Ureter (tissue), 1 donor: ENCODE measurements around the genes GAGE12D, GAGE1, XAGE3 and GPR173.

DNA sequence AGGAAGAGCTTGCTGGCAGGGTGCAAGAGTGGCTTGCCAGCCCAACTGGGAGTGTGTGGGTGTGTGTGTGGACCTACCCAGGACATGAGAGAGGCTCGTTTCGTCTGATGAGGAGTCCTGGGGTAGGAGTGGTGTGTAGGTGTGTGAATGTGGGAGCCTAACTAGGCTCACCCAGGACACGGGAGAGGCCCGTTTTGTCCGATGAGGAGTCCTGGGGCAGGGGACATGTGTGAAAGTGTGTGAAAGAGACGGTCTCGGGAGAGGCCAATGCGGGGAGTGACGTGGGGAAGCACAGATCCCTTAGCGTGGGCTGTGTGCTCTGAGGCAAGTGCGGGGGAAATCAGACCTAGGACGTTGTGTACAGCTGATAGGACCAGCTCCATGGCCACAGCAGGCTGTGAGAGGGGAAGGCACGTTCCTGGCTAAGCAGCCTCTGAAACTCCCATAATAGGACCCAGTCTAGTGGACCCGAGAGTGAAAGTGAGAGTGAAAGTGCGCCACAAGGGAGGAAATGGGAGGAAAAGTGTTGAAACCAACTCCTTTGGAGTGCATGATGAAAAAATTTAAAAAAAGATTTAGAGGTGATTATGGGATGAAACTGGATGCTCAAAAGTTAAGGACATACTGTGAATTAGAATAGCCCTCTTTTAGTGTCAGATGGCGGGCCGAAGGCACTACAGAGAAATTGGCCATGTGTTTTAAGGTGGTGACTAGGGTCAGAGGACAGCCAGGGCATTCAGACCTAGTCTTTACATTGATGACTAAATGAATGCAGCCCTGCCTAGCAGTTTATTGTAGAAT, 5.5 kb downstream of the GAGE10 start:
- PRO-cap, result no peak

GRCh38 chrX:49541328-49541802, at the start of gene GAGE12D:
Gene GAGE12D, plus strand, starts transcription at chrX:49541733.
- PRO-cap, result no peak

- PRO-cap, result no peak
Observed at GRCh38 chrX:49598814-49599315, at the start of gene GAGE1. Gene GAGE1, plus strand, starts transcription at chrX:49599020.

DNA sequence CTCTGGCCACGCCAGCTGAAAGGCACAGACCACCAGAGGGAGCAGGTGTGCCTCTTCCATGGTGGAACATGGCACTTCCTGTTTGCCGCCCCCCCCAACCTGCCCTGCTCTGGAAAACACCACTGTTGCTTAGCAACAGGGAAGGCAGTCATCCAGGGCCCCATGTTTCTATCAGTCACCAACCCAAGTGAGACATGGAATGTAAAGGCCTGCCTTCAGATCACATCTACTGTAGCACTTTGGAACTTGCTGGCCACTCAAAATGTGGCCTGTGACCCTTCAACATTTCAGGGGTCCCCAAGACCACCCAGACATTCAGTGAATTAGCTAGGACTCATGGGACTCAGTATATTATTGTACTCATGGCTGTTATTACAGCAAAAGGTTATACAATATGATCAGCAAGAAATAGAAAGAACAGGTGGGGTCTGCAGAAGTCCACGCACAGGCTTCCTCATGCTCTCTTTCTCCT, 11.7 kb downstream of the PAGE4 start:
- PRO-cap, result no peak

DNA sequence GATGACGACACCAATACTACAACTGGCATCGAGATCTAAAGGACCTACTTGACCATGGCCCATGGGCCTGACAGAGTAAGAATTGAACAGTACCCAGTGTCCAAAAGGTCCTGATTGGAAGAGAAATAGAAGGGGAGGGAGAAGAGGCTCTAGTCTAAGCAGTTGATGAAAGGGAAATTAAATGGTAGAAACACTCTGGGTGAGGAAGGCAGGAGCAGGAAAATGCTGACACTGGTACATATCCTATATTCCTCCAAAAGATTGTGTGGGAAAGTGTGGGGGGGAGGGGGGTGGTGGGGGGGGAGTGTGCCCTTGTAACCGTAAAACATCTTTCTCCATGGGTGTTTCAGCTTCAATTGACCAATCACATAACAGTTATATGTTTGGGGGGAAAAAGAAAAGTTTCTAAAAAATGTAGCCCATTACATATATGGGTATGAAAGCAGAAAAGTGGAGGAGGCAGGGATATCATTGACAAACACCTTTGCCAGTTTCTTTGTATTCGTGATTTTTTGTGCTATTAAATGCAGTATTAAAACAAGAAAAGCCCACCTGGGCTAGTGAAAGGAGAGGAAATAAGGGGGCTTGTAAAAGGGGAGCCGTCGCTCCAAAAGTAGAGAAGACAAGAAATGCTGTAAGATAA, 2.5 kb downstream of the USP27X start:
- PRO-cap, result no peak

DNA sequence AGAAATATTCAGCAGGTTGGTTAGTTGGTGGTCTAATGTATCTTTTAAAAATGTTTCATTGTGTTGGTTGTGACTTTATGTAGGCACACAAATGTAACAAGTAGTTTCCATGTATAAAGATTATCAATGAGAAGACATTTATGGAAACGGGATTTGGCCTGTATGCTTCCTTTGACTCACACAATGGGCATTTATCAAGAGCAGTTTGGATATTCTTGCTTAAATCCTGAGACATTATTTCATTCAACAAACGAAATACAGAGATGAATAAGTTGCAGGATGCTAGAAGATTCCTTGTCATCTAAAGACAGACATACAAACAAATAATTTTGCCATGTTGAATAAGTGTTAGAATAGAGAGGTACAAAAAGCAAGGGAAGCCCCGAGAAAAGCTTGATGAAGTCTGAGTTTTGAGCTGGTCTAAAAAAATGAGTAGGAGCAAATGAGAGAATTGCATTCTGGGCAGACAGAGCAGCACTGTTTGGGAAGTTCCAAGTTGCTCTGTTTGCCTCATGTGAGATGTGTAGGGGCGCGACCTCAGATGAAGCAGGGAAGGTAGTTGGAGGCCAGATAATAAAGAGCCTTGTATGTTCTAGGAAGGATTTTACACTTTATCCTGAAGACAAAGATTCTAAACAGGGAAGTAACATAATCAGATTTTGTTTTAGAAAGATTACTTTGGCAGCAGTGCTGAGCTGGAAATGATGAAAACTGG, 3.9 kb downstream of the CLCN5 start:
- PRO-cap, result no peak

- PRO-cap, result no peak
Observed at GRCh38 chrX:50596409-50597138, 125.9 kb upstream of the DGKK start.

GRCh38 chrX:50633553-50634159, 163.0 kb upstream of the DGKK start:
- PRO-cap, result no peak

- PRO-cap, result no peak
Observed at GRCh38 chrX:50638039-50638238, 167.3 kb upstream of the DGKK start.

DNA sequence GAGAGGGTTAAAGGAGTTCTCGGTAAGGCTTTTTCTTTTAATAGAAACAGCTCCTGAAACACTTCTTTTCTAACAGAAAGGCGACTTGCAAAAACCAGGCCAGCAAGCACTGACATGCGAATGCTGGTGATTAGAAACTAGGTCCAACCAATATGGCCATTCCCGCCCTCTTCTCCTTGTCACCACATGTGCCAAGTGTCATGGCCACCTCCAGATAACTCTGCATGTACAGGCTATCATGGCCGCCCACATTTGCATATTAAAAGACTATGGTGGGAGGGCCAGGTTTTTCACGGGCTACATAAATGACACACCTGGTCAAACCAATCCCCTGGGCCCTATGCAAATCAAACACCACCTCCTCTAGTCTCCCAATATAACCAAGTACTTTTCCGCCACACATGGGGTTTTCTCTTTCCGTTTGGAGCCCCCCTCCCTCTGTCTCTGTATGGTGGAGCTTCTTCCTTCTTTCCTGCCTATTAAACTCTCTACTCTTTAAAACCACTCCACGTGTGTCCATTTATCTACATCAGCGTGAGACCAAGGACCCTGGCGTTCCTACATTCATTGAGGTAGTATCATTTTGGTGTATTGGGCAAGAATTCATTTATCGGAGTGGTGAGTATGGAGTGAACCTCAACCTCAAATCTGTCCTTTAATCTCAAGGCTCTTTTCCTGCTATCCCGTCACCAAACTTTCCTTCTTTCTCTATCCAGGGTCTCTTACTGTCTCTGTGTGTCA, 40.0 kb downstream of the NUDT11 start:
- PRO-cap, result no peak

DNA sequence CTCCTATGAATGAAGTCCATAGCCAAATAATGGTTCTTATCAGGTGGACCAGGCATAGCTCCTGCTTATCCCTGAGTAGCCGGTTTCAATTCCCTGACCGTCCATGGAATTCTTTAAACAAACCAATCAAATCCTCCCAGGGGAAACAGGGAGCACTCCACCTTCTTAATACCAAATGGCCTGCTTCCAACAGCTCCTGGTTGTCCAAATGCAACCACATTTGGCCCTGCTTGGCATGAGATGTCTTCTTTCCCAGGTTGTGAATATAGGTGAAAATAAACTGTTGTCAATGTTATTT, 43.0 kb downstream of the CENPVL3 start:
- PRO-cap, result no peak

- PRO-cap, result no peak
Observed at GRCh38 chrX:51868287-51869013, 25.0 kb upstream of the MAGED1 start.

GRCh38 chrX:51873770-51874274, 19.6 kb upstream of the MAGED1 start:
- PRO-cap, result no peak

GRCh38 chrX:51894247-51895042, 1.0 kb downstream of the MAGED1 start:
- PRO-cap, result no peak

- PRO-cap, result no peak
Observed at GRCh38 chrX:51895043-51895491, 1.6 kb downstream of the MAGED1 start.

DNA sequence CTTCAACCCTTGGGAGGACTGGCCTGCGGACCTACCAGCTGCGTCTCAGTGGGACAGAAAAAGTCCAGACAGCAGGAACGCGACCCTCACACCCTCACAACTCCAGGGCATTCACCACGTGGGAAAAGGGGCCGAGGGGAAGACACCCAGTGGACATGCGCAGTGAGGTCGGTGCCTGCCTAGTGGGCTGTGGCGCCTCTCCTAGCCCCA, at the start of gene XAGE3:
Gene XAGE3, minus strand, starts transcription at position 113 of the 210 bp plus-strand sequence.
- PRO-cap, result no peak

- PRO-cap, result no peak
Observed at GRCh38 chrX:52990020-52990444, 31.7 kb upstream of the FAM156A start.

DNA sequence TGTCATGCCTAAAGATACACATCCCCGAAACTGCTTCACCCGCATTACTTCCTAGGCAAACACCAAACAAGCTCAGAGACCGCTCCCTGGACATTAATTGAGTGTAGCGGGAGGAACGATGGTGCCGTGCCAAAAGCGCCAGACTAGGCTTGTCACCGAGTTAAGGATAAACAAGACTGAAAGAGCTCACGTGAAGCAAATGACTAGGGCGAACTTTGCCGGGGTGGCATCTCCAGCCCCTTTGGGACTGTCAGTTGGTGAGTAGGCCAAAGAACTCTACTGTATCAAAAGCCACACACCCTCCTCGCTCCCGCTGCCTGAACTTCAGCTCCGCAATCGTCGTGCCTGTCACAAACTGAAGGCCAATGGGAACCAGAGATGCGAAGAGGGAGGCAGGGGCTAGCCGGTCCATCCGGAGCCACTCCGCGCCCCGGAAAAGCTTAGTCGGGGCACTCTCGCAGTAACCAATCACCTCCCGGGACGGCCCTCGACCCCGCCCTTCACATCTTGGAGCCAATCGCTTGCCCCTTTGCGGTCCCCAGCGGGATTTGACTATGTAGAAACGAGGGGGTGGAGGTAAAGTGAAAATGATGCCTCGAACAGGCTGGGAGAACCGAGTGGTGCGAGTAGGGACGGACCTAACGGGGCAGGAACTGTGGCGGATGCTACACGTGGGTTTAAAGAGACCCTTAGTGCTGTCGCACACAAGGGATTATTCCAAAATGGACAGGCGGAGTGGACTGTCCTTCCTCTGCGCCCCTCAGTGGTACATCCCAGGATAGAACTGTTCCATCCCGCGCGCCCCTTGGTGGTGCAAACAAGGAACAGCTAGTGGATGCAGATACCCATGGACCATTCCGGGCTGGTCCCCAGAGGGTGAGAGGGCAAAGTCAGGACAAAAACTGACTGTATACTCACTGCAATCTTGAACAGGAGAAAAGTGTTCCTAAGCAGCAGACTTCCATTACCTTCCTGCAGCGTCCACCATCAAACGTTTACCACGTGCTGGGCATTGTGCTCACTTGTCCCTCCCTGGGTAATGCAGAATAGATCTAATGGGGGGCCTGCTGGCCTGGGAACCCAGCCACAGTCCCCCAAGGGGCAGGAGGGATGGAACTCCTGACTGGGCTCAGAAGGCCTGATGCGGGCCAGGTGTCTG, 37.2 kb upstream of the FAM156A start:
- PRO-cap, result unidirectional peak, minus-strand start at position 338 of the sequence

GRCh38 chrX:53048092-53049299, at the start of gene GPR173:
Gene GPR173, plus strand, starts transcription at chrX:53048789.
- PRO-cap, result unidirectional peak, minus-strand start at chrX:53048352; bidirectional peak, plus-strand start at chrX:53048745, minus-strand start at chrX:53048465

GRCh38 chrX:53073030-53073855, 8.9 kb upstream of the TSPYL2 start:
- PRO-cap, result no peak